Thoracic aorta endothelial cell (primary cell): ENCODE measurements around a stretch of chr22.

GRCh38 chr22:50090092-50090423, 252 bp downstream of the MOV10L1 start:
- CAGE, long polyA plus RNA, result no peak

GRCh38 chr22:50184442-50185342, 1.0 kb upstream of the TRABD start:
- CAGE, long polyA plus RNA, result no peak

- CAGE, long polyA plus RNA, result no peak
Measured at GRCh38 chr22:50186814-50187695, 1.3 kb downstream of the TRABD start.

DNA sequence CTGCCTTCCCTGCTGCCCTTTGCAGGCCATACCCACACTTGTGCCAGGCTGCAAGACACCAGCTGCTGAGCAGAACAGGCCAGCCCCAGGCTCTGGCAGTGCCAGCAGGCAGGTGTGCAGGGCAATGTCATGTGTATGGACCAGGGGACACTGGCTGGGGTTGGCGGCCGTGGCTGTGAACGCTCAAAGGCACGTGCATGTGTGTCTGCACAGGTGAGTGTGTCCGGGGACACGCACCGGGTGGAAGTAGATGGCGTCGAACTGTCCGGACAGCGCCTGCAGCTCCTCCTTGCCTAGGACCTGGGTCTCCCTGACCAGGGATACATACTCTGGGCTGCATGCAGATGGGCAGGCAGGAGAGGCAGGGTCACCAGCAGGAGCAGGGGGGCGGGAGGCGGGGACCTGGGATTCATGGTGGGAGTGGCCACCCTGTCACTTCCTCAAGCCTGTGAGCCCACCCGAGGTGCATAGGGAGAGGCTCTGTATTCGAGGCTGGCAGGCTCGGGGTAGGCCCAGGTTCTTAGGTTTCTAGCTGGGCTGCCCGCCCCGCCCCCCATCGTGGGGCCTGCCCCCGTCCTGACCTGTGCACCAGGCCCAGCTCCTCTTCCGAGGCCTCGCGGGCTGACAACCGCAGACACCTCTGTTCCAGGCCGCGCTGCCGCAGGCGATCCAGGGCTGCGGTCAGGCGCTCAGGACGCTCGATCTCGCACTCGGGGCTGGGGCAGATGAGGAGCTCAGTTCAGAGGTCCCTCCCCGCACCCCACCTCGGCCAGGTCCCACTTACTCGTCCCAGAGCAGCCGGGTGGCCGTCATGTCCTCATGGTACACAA, 660 bp downstream of the HDAC10 start:
- CAGE, long polyA plus RNA, result no peak

GRCh38 chr22:50273683-50274840, 3.9 kb upstream of the MAPK11 start:
- CAGE, long polyA plus RNA, result no peak

DNA sequence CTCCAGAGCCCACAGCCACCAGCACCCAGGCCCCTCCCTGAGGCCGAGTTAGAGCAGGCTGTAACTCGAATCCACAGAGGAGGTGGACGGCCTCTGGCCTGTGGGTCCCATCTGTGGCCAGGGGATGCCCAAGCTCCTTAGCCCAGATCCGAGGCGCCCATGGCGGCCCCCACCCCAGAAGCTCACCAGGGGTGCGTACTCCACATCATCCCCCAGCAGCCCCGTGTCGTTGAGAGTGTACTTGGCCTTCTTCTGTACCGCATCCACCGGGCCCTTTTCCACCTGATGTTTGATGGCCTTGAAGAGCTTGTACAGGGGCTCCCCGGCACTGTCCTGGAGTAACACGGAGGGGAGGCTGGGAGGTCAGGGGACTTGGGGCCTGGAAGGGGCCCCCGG, 9.3 kb upstream of the MAPK11 start:
- CAGE, long polyA plus RNA, result no peak

GRCh38 chr22:50436428-50437328, 38.2 kb downstream of the SBF1 start:
- CAGE, long polyA plus RNA, result no peak

DNA sequence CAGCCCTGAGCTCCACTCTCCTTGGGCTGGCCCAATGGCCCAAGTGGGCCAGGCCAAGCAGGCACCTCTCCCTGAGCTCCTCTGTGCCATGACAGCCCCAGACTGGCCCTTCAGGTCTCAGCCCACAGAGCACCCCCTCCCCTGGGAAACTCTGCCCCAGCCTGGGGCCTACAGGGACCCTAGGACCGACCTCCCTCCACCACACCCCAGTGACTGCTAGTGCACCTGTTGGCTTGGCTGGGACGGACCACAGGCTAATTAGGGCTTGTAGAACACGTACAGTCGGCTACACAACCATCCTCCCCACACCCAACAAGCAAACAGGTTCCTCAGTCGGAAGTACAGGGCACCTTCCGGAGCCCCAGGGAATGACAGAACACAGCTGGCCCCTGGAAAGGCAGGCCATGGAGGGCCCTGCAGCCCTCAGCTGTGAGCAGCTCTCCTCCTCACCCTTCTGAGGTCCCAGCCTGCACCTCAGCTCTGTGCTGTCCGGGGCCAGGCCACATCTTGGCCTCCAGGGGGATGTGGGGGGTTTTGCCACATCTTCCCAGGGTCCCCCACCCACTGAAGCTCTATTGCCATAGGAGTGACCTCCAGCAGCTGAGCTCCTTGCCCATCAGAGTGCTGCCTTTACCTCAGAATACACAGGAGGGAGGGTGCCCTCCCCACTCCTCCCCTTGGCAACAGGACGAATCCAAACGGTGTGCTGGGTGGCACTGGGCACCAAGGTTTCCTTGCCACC, 4.2 kb downstream of the SBF1 start:
- CAGE, long polyA plus RNA, result no peak

DNA sequence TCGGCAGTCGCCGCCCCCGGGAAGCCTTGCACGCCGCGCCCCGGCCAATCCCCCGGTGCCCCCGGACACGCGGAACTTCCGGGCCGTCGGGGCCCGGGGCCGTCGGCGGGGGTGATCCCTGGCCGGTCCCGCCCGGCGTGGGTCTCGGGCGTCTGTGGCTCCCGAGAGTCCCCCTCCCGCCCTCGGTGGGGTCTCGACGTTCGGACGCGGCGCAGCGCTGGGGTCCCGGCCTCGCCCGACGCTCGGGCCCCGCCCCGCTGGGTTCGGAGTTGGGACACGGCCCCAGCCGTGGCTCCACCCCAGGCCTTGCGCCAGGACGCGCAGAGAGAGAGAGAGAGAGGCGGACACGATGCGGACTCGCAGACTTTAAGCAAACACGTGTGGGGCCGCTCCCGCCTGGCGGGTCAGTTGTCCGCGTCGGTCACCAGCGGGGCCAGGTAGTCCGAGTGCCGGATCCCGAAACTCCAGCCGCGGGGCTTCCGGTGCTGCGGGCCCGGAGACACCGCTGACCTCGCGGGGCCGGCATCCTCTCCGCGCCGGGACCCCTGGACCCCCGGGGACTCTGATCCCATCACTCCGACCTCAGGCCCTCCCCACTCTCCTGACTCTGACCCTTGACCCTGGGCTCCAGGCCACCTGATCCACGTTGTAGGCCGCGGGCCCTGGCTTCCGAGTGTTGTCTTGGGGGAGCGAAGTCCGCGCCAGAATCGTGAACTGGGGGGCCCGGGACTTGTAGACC, 433 bp upstream of the TYMP start:
- CAGE, long polyA plus RNA, result no peak

DNA sequence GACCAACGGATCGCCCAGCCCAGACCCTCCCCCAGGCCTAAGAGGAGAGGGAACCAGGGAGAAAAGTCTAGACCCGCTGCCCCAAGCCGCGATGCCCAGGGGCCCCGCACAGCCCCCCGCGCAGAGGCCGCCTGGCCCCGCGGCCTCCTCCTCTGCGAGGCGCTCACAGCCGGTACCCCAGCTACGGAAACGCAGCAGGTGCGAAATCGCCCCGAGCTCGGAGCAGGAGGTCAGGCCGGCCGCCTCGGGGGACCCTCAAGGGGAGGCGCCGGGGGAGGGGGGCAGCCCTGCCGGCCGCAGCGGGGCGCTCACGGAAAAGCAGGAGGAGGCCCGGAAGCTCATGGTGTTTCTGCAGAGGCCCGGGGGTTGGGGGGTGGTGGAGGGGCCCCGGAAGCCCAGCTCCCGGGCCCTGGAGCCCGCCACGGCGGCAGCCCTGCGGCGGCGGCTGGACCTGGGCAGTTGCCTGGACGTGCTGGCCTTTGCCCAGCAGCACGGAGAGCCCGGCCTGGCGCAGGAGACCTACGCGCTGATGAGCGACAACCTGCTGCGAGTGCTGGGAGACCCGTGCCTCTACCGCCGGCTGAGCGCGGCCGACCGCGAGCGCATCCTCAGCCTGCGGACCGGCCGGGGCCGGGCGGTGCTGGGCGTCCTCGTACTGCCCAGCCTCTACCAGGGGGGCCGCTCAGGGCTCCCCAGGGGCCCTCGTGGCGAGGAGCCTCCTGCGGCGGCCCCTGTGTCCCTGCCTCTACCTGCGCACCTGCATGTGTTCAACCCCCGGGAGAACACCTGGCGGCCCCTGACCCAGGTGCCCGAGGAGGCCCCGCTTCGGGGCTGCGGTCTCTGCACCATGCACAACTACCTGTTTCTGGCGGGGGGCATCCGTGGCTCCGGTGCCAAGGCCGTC, 2.9 kb downstream of the KLHDC7B start:
- CAGE, long polyA plus RNA, result no peak

GRCh38 chr22:50564372-50564935, 1.7 kb upstream of the SYCE3 start:
- CAGE, long polyA plus RNA, result no peak

DNA sequence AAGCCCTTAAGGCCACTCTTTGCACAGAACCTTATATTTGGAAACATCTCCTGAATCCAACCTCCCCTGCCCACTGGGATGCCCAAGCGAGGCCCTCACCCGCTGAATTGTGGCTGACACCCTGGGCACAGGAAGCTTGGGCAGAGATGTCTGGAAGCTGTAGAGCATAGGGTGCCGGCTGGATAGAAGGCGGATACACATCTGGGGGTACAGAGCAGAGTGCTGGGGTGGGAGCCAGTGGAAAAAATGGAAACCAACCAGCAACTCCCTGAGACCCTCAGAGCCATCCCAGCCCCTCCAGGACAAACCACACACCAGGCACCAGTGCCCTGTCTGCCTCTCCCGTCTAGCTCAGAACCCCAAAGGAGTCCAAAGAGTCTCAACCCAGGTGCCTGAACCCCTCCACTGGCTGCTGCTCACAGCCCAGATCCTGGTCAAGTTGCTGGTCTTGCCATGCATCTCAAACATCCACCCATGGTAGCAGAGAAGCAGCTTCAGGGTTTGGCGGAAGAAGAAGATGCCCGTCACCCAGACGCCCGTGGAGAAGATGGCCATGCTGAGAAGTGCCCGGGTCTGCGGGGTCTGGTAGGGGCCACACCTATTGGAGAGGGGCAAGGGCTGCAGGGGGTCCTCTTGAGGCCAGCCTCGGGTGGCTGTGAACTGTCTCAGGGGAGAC, 1.7 kb downstream of the CPT1B start:
- CAGE, long polyA plus RNA, result no peak

DNA sequence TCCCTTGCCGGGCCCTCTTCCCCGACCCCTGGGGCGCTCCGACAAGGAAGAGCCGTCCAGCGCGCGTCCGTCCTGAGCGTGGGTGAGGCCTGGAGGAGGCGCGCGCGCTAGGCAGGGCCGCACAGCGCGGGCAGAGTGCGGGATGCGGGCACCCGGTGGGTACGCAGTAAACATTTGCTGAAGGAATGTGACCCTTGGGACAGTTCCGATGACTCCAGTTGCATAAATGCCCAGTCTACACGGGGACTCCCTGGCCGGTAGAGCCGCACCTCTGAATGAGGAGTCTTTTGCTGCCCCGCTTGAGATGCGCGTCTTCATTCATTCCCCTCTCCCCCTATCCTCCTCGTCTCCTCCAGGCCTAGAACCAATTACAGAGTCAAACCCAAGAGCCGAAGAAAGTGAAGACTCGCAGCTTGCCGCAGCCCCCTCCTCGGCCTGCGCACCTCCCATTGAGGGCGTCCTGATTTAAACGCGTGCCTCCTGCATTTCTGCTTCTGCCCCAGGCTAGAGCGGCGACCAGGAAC, 655 bp upstream of the CHKB start:
- CAGE, long polyA plus RNA, result no peak

DNA sequence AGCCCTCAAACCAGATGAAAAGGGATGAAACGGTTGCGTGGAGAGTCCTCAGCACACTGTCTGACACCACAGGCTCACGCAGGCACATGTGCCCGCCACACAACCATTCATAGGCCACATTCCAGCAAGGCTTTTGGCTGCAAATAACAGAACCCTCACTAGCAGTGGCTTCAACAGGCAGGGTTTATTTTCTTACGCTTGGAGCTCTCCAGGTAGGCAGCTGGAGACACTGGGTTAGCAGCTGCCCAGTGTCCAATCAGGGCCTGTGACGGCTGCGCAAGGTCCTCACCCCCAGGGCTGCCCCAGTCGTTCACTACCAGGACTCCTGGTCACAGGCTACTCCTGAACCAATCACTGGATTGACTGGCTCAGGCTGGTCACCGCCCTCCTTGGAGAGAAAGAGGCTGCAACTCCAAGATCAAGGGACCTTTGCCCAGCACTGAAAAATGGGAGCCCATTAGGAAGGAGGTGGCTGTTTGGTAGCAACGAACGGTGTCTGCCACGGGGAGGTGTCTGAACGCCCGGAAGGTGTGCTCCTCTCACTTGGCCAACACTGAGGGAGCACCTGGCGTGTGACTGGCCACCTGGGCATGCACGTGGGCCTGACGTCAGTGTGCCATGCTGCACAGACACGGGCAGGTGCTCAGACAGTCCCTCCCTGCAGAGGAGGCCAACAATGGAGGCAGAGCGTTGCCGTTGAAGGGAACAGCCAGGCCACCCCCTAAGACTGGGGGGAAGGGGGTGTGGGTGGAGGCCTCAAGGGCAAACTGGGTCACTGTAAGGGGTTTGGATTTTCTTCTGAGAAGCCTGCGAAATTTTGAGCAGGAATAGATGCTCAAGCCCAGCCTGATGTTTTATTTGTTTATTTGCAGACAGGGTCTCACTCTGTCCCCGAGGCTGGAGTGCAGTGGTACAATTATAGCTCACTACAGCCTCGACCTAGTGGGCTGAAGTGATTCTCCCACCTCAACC, 5.1 kb downstream of the ARSA start:
- CAGE, long polyA plus RNA, result no peak

DNA sequence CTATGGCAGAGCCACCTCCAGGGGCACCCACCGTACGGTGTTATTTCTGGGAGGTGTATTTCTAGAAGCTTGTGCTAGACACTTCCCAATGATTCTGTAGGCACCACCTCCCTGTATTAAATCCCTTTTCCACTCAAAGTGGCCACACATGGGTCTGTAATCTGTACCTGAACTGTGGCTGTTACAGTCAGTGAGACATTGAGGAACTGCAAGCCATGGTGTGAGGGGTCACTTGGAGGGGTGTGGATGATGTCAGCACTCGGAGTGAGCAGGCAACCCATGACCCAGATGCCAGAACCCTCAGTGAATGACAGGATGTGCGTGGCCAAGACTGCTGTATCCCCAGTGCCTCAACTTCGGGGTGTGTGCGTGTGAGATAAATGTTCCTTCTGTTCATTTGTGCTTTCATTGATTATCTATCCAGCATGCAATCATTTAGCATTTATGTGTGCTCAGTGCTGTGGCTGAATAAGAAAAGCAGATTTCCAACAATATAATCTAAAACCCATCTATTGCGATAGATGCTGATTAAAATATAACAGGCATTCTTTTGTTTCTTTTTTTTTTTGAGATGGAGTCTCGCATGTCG, 30.0 kb upstream of the ARSA start:
- CAGE, long polyA plus RNA, result no peak

DNA sequence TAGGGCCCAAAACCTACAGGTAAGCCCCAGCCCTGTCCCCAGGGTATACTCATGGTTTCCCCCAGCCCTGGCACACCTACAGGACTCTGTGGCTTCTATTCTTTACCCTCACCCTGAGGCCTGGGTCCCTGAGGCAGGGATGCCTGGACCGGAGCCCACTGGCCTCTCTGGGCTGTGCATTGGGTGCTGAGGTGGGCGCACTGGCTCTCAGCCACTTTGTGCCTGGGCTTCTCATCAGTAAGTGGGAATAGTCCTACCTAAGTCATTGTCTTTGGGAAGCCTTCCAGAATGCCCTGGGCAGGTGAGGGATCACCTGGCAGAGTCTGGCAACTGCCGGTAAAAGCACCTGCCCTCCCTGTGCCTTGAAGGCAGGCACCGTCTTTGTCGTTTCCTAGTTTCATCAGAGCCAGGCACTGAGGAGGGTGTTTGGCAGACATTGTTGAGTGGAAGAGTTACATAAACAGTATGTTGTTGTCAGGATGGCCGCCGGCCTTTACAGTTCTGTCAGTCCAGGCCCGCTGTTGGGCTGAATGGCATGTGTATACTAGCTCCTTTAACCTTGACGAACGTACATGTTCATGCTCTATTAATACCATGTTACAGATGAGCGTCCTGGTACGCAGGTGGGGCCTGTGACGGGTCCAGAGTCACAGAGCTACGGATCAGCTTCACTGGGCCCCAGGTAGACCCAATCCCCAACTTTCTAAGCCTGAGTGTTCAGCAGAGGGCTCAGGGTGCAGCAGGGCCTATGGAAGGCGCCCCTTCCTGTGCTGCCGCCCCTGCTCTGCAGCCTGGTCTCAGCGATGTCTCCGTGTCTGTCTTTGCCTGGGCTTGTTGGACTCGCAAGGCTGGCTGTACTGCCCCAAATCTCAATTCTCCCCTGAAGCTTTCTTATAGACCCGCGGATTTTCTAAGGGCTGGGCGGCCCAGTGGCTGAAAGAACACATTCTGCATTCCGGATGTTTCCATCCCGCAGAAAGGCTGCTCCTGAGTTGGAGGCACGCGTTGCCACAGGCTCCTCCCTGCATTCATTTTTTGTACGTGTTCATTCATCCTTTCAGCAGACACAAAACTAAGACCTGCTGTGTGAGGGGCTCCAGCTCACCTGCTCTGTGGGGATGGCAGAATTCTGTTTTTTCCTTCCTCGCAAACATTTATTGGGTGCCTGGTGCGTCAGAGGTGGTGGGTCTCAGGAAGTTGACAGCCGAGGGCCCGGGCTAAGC, 42.2 kb upstream of the ACR start:
- CAGE, long polyA plus RNA, result no peak

DNA sequence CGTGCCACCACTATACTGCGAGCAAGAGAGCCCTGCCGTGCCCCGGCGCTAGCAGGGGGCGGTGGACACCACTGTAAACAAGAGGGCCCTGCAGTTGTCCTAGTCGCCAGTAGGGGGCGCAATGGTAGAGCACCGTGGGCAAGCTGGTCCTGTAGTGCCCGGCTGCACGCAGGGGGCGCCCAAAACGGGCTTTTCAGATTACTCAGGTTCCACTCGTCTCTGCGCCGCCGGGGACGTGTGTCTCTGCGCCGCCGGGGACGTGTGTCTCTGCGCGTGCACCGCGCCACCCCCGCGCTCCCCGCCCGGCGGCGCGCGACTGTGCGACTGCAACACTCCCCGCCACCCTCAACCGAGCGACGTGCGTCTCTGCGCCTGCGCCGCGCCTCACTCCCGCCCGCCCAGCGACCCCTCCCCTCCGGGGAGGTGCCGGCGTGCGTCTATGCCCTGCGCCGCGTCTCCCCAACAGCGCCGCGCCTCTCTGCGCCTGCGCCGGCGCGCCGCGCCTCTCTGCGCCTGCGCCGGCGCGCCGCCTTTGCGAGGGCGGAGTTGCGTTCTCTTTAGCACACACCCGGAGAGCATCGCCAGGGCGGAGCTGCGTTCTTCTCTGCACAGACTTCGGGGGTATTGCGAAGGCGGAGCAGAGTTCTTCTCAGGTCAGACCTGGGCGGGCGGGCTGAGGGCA, 23.4 kb upstream of the RABL2B start:
- CAGE, long polyA plus RNA, result no peak